Measurements from ENCODE around the gene SCYGR4.

DNA sequence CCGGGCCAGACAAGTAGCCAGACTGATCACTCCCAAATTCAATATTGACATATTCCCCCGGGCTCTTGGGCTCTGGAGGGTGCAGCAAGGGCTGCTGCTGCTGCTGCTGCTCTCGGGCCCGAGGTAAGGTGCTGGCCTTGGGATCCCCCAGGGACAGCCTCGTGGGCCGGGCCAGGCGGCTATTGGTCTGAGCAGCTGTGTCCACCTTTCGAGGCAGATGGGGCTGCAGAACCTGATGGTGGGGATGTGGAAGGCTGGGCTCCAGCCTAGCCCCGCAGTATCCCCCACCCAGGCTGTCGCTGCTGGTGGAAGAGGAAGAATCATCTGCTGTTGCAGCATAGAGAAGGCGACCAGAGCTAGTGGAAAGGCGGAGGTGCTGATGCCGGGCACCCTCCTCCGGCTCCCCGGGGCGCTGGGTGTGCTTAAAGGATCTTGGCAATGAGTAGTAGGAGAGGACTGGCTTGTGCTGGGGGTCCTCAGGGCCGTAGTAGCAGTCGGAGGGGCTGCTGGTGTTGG, 3.6 kb downstream of the IRS1 start:
- RRBS, result 12% methylated on average over 2 of the region's 18 CpGs

DNA sequence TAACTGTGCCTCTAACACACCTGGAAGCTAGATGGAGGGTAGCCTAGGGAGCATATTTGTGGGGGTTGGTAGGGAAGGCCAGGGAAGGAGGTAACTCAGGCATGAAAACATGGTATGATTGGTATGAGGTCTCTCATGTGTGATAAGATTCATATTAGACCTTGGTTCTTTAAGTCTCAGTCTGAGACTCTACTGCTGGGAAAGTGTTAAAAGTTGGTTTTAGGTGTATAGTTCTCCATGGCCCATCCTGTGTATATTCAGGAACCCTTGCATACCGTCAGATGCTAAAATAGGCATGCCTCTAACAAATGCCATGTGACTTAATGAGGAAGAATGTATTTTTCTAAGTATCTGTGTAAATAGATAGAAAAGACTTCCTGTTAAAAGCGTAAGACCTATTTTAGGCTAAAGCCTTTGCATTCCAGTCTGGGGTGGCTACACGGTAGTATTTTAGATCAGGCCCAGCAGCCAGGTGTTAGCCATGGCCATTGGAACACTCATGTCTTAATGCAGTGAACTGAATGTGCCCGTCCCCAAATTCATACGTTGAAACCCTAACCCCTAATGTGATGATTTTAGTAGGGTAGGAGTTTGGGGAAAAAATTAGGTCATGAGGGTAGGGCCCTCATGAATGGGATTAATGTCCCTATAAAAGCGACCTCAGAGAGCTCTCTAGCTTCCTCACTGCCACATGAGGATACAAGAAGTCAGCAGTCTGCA, 73.3 kb downstream of the RHBDD1 start:
- RRBS, result no CpG with 5 or more reads among the region's 6 CpGs

- RRBS, result no CpG with 5 or more reads among the region's 5 CpGs
Observed at GRCh38 chr2:227179996-227180285, 15.5 kb downstream of the COL4A3 start.

- RRBS, result no CpG with 5 or more reads among the region's 1 CpG
Observed at GRCh38 chr2:227406352-227406686, 18.6 kb upstream of the SCYGR1 start.

DNA sequence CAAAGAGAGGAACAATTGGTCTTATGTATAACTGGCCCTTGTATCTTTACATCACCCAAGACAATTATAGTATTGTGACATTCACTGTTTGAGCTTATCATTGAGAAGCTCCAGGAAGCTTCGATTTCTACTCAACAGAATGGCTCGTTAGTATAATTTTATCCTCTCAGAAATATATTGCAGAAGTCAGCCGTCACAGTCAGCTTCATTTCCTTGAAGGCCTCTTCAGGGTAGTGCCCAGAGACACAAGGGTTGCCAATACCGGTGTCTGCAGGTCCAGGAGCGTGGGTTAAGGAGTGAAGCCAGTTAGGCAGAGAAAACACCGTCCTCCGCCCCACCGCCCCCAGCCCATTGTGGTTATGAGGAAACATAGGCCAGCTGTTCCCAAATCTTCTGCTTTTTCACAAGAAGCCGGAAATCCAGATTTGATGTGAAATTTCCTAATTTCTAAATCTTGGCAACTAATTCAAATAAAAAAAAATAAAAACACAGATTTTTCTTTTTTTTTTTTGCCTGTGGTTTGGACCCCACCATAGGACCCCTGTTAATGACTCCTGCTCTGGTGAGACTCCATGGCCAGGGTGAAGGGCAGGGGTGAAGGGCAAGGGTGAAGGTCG, 28.4 kb upstream of the SCYGR1 start:
- RRBS, result no CpG with 5 or more reads among the region's 10 CpGs

DNA sequence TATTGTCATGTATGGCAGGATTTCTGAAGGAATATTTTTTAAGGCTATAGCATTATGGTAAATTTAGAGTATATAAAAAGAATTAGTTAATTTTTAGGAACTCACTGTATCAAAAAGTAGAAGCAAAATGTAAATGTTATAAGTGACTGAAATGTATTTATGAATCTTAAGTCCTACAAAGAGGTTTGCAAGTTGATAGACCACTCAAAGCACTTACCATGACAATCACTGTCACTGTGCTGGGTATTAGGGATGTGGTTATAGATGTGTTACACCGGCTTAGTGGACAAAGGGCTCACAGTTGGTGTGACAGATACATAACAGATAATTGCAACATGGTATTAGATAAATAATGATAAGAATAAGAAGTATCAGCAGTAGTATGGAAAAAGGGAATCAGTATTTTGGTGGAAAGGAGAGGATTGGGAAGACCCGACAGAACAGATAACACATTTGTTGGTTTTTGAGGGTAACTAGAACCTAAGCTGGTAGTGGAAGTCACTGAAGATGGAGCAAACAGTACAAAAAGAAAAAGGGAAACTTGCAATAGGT, 21.6 kb downstream of the AGFG1 start:
- RRBS, result no CpG with 5 or more reads among the region's 2 CpGs

- RRBS, result no CpG with 5 or more reads among the region's 3 CpGs
Observed at GRCh38 chr2:227557550-227558462, 40.9 kb upstream of the SCYGR2 start.

DNA sequence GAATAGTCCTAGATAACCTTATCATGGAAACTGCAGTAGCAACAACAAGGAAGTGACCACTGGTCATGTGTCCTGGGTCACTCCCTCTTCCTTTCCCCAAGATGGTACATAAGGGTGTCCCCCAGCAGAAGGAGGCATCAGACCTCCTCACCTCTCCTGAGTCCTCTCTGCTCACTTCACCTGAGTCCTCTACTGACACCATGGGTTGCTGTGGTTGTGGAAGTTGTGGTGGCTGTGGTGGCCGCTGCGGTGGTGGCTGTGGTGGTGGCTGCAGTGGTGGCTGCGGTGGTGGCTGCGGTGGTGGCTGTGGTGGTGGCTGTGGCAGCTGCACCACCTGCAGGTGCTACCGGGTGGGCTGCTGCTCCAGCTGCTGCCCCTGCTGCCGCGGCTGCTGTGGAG, at the start of gene SCYGR4:
TSS of gene SCYGR4 (plus strand) at position 201 of the 399 bp plus-strand sequence.
- RRBS, result no CpG with 5 or more reads among the region's 7 CpGs

- RRBS, result no CpG with 5 or more reads among the region's 10 CpGs
Observed at GRCh38 chr2:227658040-227658516, 8.5 kb upstream of the SCYGR5 start.

DNA sequence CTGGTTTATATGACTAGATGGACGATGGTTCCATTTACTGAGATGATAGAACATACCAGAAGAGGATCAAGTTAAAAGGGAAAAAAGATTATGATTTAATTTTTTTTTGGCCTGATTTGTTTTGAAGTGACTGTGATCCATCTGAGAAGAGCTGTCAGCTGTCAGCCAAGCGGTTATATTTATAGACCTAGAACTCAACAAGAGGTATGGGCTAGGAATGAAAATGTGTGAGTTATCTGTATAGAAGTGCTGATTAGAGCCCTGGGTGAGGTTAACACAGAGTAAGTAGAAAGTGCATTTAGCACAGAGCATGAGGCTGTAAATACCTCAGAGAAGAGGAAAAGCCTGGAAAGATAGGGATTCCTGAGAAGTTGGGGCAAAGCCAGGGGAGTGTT, 197.2 kb upstream of the SPHKAP start:
- RRBS, result no CpG with 5 or more reads among the region's 2 CpGs

DNA sequence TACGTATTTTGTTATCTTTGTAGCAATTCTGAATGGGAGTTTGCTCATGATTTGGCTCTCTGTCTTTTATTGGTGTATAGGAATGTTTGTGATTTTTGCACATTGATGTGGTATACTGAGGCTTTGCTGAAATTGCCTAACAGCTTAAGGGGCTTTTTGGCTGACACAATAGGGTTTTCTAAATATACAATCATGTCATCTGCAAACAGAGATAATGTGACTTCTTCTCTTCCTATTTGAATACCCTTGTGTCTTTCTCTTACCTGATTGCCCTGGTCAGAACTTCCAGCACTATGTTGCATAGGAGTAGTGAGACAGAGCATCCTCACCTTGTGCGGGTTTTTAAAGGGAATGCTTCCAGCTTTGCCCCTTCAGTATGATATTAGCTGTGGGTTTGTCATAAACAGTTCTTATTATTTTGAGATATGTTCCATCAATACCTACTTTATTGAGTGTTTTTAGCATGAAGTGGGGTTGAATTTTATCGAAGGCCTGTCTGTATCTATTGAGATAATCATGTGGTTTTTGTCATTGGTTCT, 192.9 kb downstream of the PID1 start:
- RRBS, result no CpG with 5 or more reads among the region's 3 CpGs

- RRBS, result no CpG with 5 or more reads among the region's 4 CpGs
Observed at GRCh38 chr2:229104531-229105061, 166.5 kb downstream of the PID1 start.

- RRBS, result no CpG with 5 or more reads among the region's 6 CpGs
Observed at GRCh38 chr2:229138350-229138959, 132.6 kb downstream of the PID1 start.

- RRBS, result no CpG with 5 or more reads among the region's 7 CpGs
Observed at GRCh38 chr2:229255705-229256462, 15.2 kb downstream of the PID1 start.

GRCh38 chr2:229262626-229263292, 8.3 kb downstream of the PID1 start:
- RRBS, result no CpG with 5 or more reads among the region's 4 CpGs

DNA sequence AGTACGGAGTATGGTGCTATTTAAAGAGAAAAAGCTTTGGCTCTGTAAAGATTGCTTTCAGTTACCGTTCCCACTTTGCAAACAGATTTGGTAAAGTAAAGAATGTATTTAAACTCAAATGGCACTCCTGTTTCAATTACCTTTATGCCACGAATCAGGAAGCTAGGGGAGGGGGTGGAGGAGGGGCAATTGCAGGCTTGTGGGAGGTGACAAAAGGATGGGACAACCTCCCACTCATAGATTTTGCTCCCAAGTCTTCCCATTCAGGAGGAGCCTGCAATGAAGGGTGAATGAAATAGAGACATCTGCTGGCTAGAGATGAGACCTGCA, 2.5 kb upstream of the PID1 start:
- RRBS, result no CpG with 5 or more reads among the region's 3 CpGs

- RRBS, result no CpG with 5 or more reads among the region's 2 CpGs
Observed at GRCh38 chr2:229300983-229301270, 29.8 kb upstream of the PID1 start.

- RRBS, result no CpG with 5 or more reads among the region's 3 CpGs
Observed at GRCh38 chr2:229802207-229802593, 87.8 kb upstream of the DNER start.

- RRBS, result no CpG with 5 or more reads among the region's 5 CpGs
Observed at GRCh38 chr2:229820703-229821276, 101.0 kb downstream of the TRIP12 start.